Airway epithelial cell (primary cell): ENCODE measurements around a stretch of chr3.

GRCh38 chr3:58665130-58665965 is 1.2 kb downstream of the FAM3D start:
- RAMPAGE, long total RNA, result no peak

DNA sequence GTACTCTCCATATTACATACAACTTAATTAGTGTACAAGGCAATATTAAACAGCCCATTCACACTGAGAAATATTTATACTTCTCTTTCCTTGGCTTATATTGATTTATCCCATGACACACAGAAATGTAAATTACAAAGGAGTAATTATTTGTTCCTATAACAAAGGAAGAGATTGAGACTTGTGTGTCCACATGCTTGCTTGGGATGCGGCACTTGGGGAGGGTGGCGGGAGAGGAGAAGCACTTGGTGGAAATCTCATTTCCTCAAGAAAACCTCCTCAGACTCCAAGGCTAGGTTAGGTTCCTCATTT is 54.1 kb upstream of the FAM3D start:
- RAMPAGE, long total RNA, result no peak

DNA sequence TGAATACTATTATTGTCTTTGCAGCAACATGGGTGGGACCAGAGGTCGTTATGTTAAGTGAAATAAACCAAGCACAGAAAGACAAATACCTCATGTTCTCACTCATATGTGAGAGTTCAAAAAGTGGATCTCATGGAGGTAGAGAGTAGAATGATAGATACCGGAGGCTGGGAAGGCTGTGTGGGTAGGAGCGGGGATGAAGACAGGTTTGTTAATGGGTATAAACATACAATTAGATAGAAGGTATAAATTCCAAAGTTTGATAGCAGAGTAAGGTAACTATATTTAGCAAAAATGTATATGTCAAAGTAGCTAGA is 118.5 kb upstream of the FAM3D start:
- RAMPAGE, long total RNA, result no peak

- RAMPAGE, long total RNA, result no peak
Observed at GRCh38 chr3:58899764-58900028, 150.1 kb downstream of the CFAP20DC start.

- RAMPAGE, long total RNA, result no peak
Observed at GRCh38 chr3:59189539-59190156, 139.8 kb upstream of the CFAP20DC start.

- RAMPAGE, long total RNA, result no peak
Observed at GRCh38 chr3:59368452-59368870, 318.6 kb upstream of the CFAP20DC start.

DNA sequence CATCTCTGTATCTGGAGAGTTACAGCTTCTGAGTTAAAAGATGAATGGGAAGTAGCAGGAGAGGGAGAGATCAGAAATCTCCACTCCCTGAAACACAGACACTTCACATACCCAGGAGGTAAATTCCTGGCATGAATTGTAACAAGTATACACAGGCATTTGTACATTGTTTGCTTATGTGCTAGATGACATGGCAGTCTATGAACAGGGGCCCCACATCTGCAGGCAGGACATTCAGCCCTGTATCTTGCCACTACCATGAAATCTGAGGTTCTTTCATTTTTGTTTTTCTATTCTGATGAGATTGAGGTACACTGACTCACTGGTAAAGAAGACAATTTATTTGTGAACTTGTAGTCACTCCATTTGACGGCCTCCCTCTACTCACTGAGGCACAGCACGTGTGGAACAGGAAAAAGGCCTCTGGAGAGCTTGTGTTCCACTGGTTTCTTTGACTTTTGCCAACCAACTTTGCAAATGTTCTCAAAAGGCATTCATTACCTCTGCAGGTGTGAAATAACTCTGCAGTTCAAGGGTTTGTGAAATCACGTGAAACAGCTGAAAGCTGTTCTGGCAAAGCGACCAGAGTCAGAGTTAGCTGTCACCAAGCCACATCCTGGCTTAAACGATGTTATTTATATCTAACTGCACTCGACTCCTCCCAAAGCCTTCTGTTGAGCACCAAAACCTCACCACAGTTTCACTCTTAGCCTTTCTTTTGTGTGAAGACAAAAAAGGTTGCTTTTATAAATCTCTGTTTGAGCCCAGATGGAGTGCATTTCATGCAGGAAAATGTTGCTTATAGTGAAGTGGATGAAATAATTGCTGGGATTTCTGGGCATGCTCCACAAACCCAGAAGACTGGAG is 401.4 kb upstream of the CFAP20DC start:
- RAMPAGE, long total RNA, result no peak

DNA sequence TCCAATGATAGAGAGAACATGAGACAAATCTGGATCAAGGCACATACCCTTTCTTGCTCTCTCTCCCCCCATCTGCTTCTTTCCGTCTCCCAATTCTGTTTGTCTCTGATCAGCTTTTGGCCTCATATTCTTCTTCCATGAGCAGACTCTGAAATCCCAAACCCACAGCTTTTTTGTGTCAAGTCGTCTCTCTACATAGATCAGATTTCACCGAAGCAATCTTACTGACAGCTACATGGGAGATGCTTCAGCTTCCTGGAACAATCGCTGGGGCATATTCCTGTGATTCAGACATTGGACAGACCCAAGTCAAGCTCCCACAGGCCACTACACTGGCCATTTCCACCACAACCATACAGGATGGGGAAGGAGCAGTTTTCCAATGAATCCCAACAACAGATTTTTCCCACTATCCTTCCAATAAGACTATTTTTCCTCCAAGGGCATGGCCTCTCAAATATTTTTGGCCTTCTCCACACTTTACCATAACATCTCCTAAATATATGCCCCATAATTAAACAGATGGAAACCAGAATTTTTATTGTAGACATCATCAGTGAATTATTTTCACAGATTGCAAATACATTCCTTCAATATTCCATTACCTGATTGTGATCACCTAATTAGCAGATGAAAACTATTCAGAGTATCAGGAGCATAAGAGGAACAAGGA is 1037.9 kb downstream of the FHIT start:
- RAMPAGE, long total RNA, result no peak

GRCh38 chr3:60318351-60319517 is 932.5 kb downstream of the FHIT start:
- RAMPAGE, long total RNA, result no peak

GRCh38 chr3:60412179-60412554 is 839.1 kb downstream of the FHIT start:
- RAMPAGE, long total RNA, result no peak

DNA sequence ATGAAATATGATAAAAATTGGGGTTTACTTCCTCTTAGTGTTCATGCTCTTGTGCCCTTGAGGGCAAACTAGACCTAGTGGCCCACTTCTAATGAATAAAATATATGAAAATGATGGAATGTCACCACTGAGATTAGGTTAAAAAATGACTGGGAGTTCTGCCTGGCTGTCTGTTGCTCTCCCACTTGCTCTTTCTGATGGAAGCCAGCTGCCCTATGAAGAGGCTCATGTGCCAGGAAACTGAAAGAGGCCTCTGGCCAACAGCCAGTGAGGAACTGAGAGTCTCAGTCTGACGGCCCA is 107.0 kb upstream of the FHIT start:
- RAMPAGE, long total RNA, result no peak

- RAMPAGE, long total RNA, result no peak
Observed at GRCh38 chr3:61561737-61562789, 692 bp downstream of the PTPRG start.

DNA sequence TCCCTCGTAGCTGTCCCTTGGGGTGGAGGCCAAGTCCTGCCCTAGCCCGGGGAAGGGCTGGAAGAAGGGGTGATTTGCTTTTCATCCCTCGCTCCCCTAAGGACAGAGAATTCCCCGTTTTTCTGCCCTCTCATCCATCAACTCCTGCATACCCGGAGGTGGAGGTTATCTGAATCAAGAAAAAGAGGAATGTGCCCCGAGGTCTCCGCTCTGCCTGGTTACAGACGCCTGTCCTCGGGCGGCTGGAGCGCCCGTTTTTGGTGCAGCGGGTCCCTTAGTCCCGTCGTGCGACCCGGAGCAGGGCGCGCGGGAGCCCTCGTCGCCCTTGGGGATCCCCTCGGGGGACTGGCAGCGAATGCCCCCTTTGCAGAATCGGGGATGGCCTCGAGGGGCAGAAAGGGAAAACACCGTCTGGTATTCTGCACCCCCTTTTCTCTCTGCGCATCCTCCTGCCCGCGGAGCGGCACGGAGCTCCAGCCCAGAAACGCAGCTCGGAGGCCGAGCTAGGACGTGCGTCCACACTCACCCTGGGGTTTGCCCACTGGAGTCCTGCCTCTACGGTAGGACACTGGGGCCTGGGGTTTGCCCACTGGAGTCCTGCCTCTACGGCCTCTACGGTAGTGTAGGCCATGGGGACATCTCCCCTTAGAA is 2.2 kb downstream of the PTPRG start:
- RAMPAGE, long total RNA, result no peak

- RAMPAGE, long total RNA, result no peak
Observed at GRCh38 chr3:61590977-61591992, 29.9 kb downstream of the PTPRG start.

GRCh38 chr3:61701564-61701994 is 140.2 kb downstream of the PTPRG start:
- RAMPAGE, long total RNA, result no peak

GRCh38 chr3:61742567-61743259 is 181.3 kb downstream of the PTPRG start:
- RAMPAGE, long total RNA, result no peak

DNA sequence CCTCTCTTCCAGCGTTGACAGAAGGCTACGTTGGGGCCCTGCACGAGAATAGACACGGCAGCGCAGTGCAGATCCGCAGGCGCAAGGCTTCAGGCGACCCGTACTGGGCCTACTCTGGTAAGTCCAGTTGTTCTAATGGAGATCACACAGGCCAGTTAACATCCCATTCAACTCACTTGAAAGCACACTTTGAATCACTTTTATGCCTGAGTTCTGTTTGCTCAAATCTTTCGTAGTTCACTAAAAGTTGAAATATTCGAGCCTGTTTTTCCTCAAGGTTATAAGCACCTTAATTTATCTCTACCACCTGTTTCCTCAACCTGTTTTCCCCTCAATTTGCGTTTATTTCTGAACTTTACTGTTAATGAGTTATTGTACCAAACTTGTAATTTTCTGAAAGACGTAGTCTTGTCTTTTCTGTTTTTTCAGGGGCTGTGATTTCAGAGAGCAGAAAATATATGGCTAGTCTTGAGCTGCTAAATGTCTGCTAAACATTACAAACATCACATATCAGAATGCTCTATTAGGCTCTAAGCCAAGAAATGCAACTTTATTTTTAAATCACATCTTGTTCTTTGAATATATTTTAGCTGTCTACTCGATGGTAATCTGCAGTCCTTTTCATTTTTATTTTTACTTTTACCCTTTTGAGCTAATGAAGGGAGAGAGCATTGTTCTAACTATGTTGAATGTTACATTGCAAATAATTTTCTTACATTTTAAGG is 187.7 kb downstream of the PTPRG start:
- RAMPAGE, long total RNA, result no peak

- RAMPAGE, long total RNA, result no peak
Observed at GRCh38 chr3:61808419-61809603, 247.4 kb downstream of the PTPRG start.

- RAMPAGE, long total RNA, result no peak
Observed at GRCh38 chr3:62095202-62096322, 223.3 kb upstream of the C3orf14 start.

DNA sequence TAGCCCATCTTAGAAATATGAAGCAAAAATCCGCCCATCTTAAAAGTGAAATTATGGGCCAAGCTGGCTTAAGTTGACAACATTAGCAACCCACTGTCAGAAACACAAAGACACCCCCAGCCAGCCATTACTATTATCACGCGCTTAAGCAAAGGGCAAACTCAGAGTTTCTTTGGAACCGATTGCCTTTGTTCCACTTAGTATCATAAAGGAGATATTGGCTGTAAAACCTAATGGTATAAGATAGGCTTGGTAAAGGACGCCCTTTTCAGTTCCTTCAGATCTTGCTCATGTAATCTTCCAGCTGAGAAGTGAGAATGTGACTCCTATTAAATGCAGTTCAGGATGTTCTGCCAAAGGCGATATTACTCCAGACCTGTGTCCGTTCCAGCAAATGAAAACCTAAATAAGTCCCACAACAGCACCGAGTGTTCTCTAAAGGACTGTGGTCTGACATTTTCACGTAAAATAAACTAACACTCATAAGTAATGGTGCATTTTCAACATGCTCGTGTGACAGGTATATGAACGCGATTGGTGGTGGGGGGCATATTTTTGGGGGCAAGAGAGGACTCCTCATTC is 221.8 kb upstream of the C3orf14 start:
- RAMPAGE, long total RNA, result no peak